Skeletal muscle satellite cell (primary cell): ENCODE results near the gene PDHB.

DNA sequence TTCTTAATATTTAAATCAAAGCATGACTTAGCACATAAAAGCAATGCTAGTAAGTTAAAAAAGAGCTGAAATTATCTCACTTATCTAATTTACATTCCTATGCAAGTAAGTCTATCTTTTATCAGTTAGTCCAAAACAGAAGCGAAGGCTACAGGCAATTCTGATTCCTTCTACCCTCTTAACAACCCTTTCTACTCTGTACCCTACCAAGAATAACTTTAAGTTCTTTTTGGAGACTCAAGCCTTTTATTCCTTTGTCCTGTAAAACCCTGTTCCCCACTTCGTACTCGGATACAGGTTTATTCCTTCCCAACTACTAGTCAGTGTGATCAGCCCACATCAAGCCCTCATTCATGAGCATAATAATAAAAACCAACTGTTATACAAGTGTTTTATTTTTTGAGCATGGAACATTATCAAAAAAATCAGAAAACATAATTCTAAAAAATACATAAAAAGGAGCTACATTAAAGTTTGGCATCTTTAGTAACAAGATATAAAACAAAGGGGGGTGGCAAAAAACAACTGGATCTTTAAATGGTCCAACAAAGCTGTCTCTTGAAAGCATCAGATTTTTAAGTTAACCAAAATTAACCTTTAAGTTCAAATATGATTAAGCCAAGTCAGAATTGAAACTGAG lies 10.7 kb downstream of the ARF4 start:
- CAGE, long polyA plus RNA, result no peak

DNA sequence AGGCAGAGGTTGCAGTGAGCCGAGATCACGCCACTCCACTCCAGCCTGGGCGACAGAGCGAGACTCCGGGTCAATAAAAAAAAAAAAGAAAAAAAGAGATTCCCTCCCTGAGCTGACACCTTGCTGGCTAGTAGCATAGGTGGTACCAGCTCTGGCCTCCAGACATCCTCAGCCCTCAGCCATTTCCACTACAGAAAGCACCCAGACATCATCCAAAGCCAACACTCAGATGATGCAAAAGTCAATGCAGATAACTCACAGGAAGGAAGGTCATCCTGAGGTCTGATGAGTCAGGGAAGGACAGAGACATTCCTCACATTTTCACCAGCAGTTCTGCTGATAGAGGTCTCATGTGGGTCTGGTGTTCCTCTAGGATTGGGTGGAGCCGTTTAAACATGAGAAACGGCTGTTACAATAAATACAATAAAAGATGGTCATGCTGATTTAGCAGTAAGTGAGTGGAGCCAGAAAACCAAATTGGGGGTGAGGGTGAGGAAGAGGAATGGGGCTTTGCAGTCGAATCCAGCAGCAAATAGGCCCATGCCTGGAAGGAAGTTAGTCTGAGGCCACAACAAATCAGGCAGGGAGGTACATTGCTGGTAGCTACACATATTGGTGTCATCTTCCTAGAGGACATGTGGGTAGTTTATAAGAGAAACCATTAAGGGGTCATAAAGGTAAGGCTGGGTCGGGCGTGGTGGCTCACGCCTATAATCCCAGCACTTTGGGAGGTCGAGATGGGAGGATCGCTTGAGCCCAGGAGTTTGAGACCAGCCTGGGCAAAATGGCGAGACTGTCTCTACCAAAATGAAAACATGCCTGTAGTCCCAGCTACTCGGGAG lies 33.3 kb upstream of the FLNB start:
- CAGE, long polyA plus RNA, result no peak

DNA sequence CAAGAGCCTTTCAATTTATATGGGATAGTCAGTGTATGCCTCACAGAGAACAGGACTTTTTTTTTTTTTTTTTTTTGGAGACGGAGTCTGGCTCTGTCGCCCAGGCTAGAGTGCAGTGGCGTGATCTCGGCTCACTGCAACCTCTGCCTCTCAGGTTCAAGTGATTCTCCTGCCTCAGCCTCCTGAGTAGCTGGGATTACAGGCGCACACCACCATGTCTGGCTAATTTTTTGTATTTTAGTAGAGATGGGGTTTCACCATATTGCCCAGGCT lies 18.1 kb upstream of the FLNB start:
- CAGE, long polyA plus RNA, result no peak

- CAGE, long polyA plus RNA, result no peak
Observed at GRCh38 chr3:57998518-57999277, 9.5 kb upstream of the FLNB start.

DNA sequence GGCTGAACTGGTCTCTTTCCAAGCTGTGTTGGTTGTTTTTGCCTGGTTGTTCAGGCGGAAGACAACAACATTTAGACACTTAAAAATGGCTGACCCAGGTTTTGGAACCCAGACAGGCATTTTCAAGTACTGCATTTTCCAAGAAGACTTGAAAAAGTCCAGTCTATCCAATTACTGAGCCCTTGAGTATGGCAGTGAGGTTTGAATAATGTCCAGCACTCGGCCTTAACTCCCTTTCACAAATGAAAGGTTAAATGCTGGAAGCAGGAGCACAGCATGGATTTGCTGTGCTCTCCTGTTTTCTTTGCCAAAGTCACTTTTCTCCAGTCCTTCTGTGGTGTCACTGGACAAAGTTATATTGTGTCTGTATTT lies 93.4 kb downstream of the FLNB start:
- CAGE, long polyA plus RNA, result no peak

- CAGE, long polyA plus RNA, result no peak
Observed at GRCh38 chr3:58153176-58153675, 57.5 kb downstream of the DNASE1L3 start.

DNA sequence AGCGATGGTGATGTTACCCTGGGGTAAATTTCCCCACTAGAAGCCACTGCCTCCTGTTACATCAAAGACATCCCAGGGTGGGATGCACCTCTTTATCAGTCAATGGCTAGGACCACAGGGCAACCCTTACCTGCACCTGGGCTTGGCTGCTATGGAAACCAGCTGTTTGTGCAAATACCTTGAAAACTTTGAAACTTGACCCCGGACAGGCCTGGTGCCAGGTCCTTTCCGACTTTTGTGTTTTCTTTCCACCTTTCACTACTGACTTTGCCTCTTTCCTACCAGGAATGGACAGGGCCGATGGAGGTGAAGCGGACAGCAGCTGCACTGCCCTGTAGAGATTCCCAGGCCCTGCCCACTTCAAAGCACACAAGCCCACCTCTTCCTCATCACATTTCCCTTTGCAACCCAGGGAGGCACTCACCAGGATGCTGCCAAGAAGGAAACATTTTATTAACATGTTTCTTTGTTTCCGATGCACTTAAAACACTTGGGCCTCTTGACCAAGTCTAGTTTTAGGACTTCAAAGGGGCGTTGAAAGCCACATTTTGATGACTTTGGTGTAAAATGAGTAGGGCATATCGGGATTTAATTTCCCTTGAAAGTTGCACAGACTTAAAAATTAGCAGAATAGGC lies 36.6 kb downstream of the DNASE1L3 start:
- CAGE, long polyA plus RNA, result no peak

DNA sequence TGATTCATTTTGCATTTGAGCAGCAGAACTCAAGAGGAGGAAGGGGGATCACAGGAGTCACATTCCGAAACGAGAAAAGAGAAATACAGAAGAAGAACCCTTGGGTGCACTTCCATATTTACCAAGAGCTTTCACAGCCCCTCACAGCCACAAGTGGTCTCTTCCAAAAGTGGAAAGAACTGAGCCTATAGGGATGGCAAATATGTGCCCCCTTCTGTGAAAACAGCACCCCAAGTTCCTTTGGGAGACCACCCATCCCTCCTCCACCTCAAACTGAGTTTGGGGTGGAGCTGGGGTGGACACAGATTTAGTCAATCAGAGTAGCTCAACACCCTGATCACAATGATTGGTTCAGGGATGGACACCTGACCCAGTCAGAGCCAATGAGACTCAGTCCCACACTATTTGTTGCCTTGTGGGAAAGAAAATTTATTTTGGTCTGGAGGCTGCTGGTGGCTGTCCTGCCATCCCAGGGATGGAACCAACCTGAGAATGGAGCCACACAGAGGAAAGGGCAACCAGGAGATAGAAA lies 10.8 kb downstream of the DNASE1L3 start:
- CAGE, long polyA plus RNA, result no peak

DNA sequence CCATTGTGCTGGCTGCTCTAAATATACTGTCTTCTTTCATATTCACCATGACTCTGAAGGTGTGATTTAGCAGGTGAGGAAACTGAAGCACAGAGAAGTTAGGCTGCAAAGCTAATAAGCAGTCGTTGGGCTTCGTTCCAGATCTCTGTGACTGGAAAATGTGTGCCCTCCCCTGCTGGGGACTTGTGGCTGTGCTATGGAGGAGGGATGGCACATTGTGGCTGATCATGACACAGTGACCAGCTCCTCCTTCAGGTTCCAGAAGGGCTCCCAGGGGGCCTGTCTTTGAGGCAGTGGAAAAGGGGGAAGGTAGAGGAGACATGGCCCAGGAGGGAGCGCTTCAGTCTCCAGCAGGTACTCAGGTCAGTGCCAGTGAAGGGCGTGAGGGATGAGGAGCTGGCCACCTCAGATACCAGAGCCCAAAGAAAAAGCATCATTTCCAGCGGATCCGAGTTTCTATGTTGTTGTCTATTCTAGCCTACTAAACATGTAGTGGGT lies 19.3 kb downstream of the PXK start:
- CAGE, long polyA plus RNA, result no peak

DNA sequence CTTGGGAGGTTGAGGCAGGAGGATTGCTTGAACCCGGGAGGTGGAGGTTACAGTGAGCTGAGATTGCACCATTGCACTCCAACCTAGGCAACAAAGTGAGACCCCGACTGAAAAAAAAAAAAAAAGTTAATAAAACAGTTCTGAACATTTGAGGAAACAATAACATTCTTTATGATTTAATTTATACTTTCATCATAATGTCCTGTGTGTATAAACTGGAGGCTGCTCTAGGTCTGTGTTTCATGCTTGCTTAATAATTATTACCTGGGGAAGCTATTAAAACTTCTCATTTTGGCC lies 28.0 kb downstream of the PXK start:
- CAGE, long polyA plus RNA, result no peak

- CAGE, long polyA plus RNA, result start-site peak on the minus strand at chr3:58433818-58433835, 361 and 357 reads in 2 replicates
Observed at GRCh38 chr3:58433252-58434327, at the start of gene PDHB. PDHB (minus strand) TSS chr3:58433832.

DNA sequence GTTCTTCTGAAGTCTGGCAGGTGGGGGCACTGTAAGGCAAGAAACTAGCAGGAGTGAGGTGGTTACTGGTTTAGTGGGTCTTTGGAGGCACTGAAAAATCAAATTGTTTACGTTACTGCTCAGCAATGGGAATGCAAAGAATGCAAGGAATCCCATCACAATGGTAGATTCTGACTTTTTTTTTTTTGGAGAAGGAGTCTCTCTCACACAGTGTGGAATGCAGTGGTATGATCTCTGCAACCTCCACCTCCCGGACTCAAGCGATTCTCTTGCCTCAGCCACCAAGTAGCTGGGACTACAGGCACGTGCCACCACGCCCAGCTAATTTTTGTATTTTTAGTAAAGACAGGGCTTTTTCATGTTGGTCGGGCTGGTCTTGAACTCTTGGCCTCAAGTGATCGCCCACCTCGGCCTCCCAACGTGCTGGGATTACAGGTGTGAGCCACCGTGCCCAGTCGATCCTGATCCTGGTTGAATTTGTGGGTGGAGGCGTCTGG lies 16.3 kb downstream of the FAM107A start:
- CAGE, long polyA plus RNA, result no peak

DNA sequence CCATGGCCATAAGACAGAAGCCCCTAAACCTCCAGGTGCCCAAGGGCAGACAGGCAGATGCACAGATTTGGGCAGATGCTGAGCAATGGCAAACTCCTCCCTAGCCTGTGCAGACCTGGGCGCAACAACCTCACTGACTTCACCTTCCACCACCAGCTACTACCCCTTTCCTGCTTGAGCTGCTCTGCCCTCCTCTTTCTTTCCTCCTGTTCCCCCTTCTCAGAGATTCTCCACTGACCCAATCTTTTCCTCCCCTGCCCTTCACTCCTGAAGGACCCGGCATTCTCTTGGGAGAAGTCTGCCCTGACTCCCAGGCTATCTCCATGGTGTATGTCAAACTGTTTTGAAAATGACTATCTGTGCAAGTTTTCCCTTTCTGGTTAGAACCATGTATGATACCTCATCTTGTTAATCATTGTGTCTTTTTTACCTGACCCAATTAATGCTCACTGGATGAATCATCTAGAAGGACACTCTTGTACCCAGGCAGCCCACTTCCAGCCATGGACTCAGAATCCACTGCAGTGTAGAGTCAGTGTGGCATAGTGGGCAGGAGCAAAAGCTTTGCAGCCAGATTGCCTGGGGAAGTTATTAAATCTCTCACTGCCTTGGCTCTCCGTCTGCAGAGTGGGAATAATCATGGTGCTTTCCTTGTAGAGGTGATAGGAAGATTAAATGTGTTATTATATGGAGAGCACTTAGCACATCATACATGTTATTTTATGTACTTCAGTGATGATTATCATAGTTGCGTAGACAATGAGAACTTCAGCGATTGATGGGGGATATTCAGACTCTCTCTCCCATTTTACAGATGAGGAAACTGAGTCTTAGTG lies 1.2 kb downstream of the FAM3D start:
- CAGE, long polyA plus RNA, result no peak

DNA sequence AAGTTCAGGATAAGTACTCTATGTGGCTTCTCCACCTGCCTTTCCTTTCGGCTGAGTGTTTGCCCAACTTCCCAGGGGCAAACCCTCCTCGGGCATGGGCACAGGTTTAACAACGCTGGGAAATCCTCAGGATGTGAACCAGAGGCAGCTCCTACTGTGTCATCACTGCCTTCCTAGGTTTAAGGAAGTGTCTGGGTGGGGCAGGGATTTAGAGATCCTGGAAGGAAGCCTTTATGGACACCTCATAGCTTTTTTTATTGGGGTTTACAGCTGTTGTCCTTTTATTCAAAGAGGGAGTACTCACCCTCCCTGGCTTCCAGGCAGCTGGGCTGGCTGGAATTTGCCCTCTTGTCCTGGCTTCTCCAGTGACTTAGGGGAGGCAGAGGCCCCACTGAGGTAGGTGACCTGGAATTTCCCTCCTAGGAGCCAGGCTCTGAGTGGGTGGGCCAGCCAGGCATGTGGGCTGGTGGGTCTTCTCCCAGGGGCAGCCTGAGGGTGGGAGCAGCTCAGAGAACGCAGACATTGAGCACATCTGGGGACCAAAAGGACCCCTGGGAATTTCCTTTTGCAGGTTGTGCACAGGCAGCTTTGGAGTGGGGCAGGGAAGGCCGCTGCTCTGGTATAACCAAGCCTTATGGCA lies 13.5 kb upstream of the FAM3D start:
- CAGE, long polyA plus RNA, result no peak

- CAGE, long polyA plus RNA, result no peak
Observed at GRCh38 chr3:58785106-58785422, 118.5 kb upstream of the FAM3D start.

DNA sequence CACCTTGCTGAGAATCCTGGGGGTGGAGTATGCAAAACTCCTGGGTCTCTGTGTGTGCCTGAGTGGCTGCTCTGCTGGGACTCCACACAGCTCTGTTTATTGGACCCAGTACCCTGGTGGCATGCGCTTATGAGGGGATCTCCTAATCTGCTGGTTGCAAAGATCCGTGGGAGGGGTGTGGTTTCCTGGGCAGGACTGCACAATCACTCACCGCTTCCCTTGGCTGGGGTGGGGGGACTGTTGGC lies 150.4 kb downstream of the CFAP20DC start:
- CAGE, long polyA plus RNA, result no peak

DNA sequence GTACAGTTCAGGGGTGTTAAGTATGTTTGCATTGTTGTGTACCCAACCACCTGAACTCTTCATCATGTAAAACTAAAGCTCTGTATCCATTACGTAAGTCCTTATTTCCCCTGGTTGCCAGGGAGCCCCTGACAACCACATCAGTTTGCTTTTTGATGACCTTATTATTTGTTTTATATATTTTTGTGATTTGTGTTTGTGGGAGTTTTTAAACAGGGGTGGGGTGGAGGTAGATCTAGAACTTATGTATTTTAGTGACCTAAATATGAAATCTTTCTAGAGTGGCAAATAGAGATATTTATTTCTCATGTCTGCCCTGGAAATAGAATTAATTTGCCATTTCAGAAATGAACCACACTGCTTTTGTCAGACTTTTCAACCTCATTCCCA lies 402.6 kb upstream of the CFAP20DC start:
- CAGE, long polyA plus RNA, result no peak

- CAGE, long polyA plus RNA, result no peak
Observed at GRCh38 chr3:59654022-59654387, 604.2 kb upstream of the CFAP20DC start.

GRCh38 chr3:59895890-59896290 lies 846.1 kb upstream of the CFAP20DC start:
- CAGE, long polyA plus RNA, result no peak

DNA sequence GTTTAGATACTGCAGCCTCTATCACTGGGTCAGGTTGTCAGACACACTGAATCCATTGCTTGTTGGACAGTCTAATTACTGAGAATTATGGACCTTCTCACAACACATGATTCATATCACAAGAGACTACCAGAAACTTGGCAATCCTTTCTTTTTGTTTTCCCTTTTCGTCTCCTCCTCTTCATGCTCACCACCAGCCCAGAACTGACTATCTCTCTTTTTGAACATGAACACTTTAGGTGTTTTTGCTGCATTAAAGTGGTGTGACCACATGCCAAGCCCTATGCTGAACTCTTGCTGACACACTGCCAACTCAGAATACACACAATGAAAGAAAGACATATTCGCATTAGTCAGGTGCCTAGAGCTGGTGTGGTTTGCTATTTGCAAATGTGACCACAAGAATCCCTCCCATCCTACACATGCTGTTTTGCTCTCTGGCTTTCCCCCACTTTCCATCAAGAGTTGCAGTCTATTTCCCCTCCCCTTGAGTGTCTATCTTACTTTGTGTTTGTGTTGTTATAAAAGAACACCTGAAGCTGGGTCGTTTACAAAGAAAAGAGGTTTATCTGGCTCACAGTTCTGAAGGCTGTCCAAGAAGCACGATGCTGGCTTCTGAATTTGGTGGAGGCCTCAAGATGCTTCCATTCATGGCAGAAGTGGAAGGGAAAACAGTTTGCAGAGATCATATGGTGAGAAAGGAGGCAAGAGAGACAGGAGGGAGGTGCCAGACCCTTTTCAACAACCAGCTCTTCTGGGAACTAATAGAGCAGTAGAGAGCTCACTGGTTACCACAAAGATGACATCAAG lies 967.9 kb upstream of the CFAP20DC start:
- CAGE, long polyA plus RNA, result no peak